CD14-positive monocyte (primary cell): Measurements from ENCODE around the gene ARAP2.

DNA sequence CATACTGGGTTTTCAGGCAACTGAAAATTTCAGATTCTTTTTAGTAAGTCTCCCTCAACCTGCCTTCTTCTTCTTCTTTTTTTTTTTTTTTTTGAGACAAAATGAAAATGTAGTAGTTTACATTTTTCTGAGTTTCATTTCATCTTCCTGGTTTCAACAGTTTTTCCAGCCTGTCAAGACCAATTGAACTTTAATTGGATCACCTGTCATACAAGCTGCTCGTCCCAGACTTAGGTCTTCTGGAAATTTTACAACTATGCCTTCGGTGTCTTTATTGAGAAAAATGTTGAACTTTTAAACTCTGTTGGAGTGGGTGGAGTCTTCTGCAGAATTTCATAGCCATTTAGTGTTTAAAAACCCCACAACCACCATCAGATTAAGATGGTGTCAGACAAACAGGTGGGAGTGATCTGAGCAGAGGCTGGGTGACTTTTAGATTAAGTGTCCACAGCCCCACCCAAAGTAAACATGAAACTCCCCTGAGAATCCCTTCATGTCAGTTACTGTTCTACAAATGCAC is 175.8 kb upstream of the RBPJ start:
- CAGE, long polyA plus RNA, result no peak

- CAGE, long polyA plus RNA, result no peak
Measured at GRCh38 chr4:26150877-26151336, 169.9 kb upstream of the RBPJ start.

- CAGE, long polyA plus RNA, result no peak
Measured at GRCh38 chr4:26204184-26204564, 116.6 kb upstream of the RBPJ start.

- CAGE, long polyA plus RNA, result no peak
Measured at GRCh38 chr4:26787345-26788556, 72.9 kb upstream of the STIM2 start.

GRCh38 chr4:26857139-26858446 is 3.0 kb upstream of the STIM2 start:
- CAGE, long polyA plus RNA, result no peak

DNA sequence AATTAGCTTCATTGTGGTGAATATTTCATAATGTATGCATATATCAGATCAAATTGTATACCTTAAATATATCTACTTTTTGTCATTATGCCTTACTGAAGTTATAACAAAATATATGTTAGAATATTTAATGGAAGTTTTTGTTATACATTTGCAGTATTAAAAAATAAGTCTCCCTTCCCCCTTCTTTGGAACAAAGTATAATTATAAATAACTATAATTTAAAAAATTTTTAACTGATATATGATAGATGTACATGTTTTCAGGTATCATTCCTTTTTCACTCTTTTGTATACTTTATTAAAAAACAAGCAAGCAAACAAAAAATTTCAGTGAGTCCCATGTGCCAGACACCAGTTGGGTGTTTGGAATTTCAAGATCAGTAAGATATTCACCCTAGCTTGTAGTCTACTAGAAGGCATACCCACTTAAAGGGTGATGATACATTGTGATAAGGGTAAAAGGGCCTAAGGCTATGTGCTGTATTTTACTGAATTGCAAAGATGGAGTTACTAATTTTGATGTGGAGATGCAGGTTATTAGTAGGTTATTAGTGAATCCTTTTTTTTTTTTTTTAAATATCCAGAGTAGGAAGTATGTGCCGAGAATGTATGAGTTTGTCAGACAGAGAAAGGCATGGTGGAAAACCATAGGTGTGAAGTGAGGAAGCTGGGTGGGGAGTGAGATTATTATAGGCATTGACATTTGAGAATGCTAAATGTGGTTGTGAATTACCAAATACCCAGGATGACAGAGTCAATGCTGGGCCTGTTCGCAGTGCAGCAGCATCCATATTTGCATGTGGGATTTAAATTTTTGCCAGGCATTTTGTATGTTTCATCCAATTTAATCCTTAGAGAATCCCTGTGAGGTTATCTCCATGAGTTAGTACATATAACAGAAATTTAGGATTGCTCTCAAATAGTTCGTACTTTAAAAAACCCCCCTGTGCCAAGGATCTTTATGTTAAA is 10.0 kb downstream of the STIM2 start:
- CAGE, long polyA plus RNA, result no peak

DNA sequence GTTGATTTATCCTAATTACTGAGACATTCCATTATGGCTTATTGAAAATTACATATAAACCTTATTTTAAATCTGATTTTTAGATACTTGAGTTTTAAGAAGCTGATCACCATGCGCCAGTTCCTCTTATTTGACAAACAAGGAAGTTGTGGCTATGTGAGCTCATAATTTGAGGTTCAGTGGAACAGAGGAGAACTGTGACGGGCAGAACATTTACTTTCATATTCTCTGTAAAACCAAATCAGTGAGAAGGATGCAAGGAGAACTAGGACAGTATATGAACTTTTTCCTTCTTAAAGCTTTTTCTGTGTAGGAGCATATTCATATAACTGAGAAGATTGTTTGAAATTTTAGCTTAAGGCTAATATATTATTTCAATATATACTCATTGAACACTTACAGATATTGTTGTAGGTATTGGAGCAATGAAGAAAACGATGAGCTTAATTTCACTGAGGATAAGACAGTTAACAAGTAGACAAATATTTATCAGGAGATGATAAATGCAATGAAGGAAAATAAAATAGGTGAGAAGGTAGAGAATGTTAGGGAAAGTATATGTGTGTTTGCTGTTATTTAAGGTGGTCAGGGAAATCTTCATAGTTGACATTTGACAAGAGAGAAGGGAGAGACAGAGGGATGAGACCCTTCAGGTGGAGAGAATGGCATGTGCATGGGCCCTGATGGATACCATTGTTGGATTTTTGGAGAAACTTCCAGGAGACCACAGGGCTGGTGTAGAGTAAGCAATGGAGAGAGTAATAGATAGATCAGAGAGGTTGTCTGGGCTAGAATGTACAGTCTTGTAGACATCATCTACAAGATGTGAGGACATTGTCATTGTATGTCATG is 25.5 kb downstream of the STIM2 start:
- CAGE, long polyA plus RNA, result no peak

DNA sequence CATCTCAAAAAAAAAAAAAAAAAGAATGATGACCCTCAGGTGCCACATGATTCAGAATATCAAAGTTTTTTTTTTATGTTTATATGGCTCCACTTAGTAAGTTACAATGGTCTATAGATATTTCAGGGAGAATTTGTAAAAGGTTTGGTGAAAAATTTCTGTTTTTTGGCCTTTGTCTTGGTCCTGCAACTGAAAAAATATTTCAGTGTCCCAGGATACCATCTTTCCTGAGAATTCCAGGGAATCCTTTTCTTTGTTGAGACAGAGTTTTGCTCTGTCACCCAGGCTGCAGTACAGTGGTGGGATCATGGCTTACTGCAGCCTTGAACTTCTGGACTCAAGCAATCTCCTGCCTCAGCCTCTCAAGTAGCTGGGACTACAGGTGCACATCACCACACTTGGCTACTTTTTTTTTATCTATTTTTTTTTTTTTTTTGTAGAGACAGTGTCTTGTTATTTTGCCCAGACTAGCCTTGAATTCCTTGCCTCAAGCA is 280.5 kb downstream of the STIM2 start:
- CAGE, long polyA plus RNA, result no peak

- CAGE, long polyA plus RNA, result no peak
Measured at GRCh38 chr4:30757364-30757945, 37.3 kb downstream of the PCDH7 start.

- CAGE, long polyA plus RNA, result no peak
Measured at GRCh38 chr4:30789147-30789691, 69.0 kb downstream of the PCDH7 start.

- CAGE, long polyA plus RNA, result no peak
Measured at GRCh38 chr4:30808140-30808665, 88.0 kb downstream of the PCDH7 start.

GRCh38 chr4:31142489-31143203 is 422.5 kb downstream of the PCDH7 start:
- CAGE, long polyA plus RNA, result no peak

- CAGE, long polyA plus RNA, result no peak
Measured at GRCh38 chr4:33358573-33358890, 2638.4 kb downstream of the PCDH7 start.

DNA sequence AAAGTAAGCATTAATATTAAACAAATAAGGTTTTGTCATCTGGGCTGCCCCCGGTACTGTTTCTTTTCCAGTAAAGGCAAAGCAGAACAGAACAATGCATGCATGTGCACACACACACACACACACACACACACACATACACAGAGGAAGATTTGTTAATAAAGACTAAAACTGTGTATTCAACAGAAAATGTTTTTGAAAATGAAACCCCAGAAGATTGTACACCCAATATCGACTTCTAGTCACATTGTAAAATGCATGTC is 2685.4 kb downstream of the ARAP2 start:
- CAGE, long polyA plus RNA, result no peak

DNA sequence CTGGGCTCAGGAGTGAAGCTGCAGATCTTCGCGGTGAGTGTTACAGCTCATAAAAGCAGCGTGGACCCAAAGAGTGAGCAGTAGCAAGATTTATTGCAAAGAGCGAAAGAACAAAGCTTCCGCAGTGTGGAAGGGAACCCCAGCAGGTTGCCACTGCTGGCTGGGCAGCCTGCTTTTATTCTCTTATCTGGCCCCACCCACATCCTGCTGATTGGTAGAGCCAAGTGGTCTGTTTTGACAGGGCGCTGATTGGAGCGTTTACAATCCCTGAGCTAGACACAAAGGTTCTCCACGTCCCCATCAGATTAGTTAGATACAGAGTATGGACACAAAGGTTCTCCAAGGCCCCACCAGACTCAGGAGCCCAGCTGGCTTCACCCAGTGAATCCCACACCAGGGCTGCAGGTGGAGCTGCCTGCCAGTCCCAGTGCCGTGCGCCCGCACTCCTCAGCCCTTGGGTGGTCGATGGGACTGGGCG is 1909.1 kb downstream of the ARAP2 start:
- CAGE, long polyA plus RNA, result no peak

DNA sequence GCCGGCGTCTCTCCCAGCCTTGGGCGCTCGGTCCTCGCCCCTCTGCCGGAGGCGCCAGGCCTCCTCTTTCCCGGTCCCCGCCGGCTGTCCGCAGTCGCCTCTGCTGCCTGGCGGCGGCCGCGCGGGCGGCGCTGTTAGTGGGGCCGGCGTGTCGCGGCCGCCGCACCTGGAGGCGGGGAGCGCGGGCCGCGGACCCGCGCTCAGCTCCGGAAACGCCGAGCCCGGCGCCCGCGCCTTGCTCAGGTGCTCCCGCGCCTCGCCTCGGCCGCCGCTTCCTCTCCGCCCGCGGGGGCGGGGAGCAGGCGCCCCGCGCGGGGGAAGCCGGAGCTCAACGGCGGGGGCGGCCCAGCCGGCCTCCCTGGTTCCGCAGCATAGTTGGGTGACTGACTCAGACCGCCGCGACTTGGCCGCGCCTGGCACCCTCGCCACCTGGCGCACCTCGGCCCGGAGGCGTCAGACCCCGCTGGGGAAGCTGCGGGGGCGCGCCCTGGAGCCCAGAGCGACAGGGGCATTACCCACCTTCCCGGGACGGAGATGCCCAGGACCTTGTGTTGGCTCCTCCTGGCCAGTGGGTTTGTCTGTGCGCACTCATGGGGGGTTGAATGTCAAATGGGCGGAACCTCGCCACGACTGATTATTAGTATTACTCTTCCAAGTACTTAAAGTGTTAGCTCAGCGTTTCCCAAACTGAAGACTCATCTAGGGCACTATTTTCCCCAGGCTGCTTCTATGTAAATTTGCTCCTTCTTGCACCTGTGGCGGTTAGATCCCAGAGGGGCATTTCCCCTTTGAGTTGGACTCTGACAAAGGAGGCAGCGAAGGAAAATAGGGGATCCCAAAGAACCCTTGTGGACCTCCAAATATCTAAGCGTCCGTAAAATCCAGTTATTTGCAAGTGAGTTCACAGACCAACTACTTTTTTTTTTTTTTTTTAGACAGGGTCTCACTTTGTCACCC is at the start of gene ARAP2:
Gene ARAP2, minus strand, starts transcription at position 278 of the 957 bp plus-strand sequence.
- CAGE, long polyA plus RNA, result no peak

DNA sequence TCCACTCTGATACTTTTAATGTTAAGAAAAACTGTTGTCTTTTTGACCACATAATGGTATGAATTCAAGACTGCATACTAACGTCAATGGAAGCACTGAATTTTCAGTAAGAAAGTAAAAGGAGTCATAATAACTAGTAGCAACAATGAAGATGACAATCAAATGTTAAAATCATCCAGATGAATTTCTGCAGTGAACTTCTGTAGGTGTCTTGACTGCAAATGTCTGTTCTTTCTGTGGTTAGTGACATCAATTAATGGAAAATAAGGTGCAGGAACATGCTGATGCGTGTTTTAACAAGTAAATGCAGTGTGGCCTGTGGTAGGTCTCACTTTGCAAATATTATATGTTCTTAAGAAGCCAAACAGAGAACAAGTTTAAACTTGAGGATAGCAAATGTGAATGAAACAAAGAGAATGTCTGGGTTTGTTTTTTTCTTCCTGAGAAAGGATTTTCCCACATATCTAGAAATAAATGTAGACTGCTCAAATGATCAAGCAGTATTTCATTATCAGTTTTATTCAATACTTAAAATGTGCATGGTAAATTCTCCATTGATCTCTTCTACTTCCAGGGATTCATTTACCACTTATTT is 2.6 kb upstream of the DTHD1 start:
- CAGE, long polyA plus RNA, result no peak

DNA sequence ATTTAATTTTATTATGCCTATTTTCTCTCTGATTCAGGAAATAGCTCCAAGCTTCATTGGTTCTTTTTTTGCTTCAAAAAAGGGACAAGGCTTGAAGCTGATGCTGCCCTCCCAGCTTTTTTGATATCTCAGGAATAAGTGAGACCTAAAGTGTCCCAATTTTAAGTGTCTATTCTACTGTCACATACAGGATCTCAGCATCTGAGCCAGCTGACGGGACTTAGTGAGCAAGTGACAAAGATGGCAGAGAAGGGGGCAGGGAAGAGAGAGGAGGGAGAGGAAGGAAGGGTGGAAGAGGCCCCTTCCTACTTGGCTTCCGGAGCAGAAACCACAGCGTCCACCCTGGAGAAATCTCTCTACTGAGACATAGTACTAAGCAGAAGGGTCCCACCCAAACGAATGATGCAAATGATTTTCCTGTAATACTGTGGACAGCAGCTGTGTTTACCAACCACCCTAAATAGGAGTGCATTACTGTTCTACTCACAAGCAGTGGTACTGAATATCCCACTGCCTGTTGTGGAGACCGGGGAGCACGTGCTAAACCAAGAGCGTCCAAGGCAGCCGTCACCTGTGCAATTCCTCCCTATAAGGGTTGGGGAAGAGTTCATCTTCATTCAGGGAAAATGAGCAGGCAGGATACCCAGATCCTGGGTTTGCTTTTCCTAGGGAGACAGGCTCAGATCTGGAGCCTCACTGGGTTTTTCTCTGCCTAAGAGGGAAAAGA is 29.3 kb downstream of the DTHD1 start:
- CAGE, long polyA plus RNA, result no peak

DNA sequence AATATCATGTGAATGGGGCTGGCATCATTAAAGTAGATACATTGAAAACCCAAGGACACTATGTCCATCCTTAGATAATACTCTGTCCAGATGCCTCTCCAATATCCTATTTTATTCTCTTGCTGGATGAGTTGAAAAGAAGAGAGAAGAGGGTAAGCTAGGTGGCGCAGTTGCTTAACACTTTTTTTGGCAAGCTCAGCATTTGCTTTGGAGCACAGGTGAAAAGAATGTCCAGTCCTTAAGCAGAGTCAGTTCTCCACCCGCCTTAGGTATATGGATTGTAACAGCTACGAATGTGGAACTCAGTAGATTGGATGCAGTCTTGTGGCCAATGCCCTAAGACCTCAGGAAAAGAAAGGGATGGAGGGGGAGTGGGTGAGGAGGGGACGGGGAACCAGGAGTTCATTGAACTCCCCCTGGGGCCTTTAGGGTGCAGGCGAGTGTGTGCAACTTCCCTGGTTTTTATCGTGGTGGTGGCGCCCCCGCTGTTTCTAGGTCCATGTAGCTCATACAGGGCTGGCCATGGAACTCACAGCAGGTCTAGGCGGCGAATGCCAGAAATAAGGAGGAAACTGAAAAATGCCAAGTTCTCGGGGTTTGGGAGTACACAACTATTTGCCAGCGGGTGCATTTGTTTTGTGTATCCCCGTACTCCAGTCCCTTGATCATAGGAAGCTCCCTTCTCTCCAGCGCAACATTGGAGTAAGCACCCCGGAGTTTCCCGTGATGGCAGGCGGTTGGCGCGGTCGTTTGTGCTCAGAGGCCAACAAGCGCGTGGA is 590 bp upstream of the C4orf19 start:
- CAGE, long polyA plus RNA, result no peak

GRCh38 chr4:37676646-37677334 is 9.4 kb downstream of the RELL1 start:
- CAGE, long polyA plus RNA, result no peak